ENCODE measurements around a stretch of chr17.

GRCh38 chr17:77879495-77879845 lies 79.0 kb upstream of the TNRC6C start:
- PRO-cap, result no peak
- RAMPAGE, long total RNA, result no peak

GRCh38 chr17:77963363-77963848 lies 4.9 kb downstream of the TNRC6C start:
- PRO-cap, result no peak
- RAMPAGE, long total RNA, result no peak

DNA sequence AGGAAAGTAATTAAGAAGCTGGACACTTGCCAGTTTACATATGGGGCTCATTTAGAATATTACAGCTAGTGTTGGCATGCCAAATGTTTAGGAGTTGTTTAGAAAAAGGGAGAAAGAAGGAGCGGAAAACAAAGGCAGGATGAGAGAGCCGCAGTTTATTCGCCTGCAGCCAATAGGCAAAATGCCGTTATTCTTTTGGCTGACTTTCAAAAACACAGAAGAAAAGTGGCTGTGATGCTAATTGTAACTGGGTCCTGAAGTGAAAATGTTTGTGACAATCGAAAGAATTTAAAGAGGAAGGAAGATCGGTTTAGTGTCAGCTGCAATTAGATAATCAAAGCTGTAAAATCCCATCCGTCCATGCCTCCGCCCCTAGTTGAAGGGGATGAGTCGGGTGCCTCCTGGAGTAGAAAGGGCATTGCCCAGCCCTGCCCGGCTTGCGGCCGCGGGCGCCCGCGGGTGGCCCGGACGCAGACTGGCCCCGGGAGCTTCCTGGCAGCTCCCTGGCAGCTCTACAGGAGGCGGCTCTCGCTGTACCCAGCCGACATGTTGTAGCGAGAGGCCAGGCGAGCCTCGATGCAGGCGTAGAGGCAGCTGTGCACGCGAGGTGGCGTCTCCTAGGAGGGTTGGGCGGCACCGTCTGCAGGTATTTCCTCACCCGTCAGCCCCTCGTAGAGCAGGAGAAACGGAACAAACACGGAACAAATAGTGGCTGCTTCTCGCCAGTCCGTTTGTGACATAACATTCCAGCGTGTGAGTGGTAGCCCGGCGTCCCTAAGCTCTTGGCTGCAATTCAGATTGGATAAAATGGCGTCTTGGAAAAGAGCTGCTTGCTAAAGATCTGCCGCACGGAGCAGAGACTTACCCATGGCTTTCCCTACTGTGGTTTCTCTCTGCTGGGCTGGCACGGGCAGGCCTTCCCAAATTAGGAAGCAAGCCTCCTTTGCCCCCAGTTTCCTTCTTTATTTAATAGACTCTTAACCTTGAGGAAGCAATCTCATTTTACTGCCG lies 82.3 kb downstream of the TNRC6C start:
- PRO-cap, result unidirectional peak, plus-strand start at position 446 of the sequence; unidirectional peak, plus-strand start at position 554 of the sequence; unidirectional peak, minus-strand start at position 855 of the sequence; unidirectional peak, minus-strand start at position 863 of the sequence
- RAMPAGE, long total RNA, result start-site peak on the plus strand centred at position 423 of the sequence, 88 bp wide, 9 reads; start-site peak on the plus strand centred at position 559 of the sequence, 57 bp wide, 16 reads

GRCh38 chr17:78041483-78041757 lies 82.9 kb downstream of the TNRC6C start:
- PRO-cap, result no peak
- RAMPAGE, long total RNA, result no peak

GRCh38 chr17:78122393-78123036 lies 6.0 kb downstream of the TMC6 start:
- PRO-cap, result no peak
- RAMPAGE, long total RNA, result no peak

- PRO-cap, result no peak
- RAMPAGE, long total RNA, result no peak
Observed at GRCh38 chr17:78129028-78129498, 508 bp upstream of the TMC6 start.

- PRO-cap, result no peak
- RAMPAGE, long total RNA, result no peak
Observed at GRCh38 chr17:78131230-78131465, 577 bp downstream of the TMC8 start.

DNA sequence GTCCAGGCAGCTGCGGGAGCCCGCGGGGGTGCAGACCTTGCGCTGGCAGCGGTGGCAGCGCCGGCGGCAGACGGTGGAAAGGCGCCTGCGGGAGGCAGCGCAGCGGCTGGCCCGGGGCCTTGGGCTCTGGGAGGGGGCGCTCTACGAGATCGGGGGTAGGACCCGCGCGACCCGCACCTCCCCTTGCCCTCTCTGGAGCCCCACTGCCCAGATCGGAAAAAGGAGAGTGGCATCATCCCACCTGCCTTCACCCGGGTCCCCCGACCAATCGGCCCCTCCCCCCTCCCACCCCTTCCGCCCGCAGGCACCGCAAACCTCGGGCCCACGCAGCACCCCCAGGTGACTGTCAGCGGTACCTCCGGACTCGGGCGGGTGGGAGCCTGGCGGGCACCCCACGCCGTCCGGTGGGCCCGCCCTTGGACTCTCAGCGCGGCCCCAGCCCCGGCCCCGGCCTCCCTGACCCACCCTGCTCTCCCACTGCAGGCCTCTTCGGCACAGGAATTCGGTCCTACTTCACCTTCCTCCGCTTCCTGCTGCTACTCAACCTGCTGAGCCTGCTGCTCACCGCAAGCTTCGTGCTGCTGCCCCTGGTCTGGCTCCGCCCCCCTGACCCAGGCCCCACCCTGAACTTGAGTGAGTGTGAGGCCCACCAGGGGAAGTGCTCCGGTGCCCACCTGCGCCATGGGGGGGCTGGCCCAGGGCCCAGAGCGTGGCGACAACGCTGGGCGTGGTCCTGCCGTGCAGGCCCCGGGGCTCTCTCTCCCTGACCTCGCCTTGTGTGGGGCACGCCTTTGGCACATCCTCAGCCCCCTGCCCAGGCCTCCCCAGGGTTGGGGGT lies 1.5 kb downstream of the TMC8 start:
- PRO-cap, result no peak
- RAMPAGE, long total RNA, result no peak

DNA sequence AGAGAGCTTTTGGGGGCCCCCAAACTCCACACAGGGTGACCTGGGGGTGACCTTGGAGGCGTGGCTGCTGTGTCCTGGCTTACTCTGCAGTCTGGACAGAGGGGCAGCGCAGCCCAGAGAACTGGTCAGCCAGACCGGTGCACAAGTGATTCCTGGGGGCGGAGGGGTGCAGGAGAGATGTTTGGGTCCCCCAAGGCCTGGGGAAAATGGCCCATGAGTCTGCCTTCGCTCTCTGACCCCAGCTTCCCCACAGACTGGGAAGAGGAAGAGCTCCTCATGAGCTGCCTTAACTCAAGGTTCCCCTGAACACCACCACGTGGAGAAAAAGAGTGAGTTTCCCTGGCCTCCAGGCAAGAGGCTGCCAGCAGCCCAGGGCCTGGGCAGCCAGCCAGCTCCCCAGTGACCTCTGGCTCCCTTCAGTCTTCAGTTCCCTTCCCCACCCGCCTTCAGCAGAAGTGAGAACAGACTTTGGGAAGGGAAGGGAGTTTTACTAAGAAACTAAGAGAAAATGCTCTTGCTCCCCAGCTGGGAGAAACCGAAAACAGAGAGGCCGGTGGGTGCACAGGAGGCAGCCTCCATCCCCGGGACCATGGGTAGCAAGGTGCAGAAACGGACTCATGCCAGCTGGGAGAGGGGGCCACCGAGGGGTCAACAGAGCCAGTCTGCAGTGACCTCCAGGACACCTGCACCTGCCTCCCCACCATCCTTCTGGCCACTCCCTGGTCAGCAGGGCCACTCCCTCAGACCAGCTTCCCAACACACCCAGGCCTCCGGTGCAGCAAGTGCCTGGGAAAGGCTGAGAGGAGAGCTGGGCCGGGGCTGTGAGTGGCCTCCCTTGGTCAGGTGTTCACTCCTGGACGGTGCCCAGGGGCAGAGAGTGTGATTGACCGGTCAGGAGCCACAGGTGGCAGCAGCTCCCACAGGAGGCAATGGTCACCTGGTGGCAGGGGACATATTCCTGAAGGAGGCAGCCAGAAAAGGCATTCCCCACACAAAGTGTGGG lies 1.8 kb upstream of the C17orf99 start:
- PRO-cap, result no peak
- RAMPAGE, long total RNA, result no peak

GRCh38 chr17:78241627-78241915 lies 10.1 kb downstream of the TMEM235 start:
- PRO-cap, result no peak
- RAMPAGE, long total RNA, result no peak

DNA sequence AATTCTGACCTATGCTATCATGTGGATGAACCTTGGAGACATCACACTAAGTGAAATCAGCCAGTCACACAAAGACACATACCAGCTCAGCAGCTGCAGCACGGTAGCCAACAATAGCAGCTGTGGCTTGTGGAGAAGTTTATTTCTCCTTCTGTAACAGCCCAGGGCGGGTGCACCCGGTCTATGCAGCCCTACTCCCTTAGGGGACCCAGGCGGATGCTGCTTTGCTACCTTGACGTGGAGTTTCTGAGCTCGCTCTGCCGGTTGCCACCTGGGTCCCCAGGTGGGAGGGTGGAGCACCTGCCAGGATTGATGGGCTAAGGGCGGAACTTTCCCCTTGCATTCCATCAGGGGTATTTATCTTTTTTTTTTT lies 45.1 kb downstream of the TMEM235 start:
- PRO-cap, result no peak
- RAMPAGE, long total RNA, result no peak

DNA sequence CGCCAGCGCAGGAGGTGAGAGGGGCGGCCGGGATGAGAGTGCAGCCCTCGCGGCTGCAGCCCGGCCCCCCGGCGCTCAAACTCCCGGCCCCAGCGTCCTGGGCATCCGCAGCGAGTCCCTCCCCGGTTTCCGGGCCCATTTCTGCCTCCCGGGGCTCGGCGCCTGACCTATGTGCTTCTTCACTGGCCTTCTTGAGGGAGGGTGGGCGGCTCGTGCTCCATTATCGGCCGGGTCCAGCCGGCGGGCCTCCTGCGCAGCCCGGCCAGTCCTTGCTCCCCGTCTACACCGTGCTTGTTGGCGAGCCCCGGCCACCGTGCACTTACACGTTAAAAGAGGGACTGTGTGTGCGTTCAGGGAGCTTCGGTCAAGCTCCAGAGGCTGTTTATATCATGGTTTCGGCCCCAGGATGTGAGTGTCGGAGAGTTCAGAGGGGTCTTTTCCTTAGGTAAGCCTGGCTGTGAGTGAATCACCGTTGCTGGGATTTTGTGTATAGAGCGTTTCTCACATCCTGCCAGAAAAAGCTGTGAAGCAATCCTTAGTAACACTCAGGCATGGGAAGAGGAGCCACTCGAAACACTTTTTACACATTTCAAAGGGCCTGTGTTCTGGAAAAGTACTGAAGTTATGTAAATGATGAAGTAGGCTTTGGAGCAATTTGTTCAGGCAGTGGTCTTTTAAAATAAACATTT lies 490 bp downstream of the PGS1 start:
- PRO-cap, result bidirectional peak, plus-strand start at position 541 of the sequence, minus-strand start at position 463 of the sequence
- RAMPAGE, long total RNA, result no peak

DNA sequence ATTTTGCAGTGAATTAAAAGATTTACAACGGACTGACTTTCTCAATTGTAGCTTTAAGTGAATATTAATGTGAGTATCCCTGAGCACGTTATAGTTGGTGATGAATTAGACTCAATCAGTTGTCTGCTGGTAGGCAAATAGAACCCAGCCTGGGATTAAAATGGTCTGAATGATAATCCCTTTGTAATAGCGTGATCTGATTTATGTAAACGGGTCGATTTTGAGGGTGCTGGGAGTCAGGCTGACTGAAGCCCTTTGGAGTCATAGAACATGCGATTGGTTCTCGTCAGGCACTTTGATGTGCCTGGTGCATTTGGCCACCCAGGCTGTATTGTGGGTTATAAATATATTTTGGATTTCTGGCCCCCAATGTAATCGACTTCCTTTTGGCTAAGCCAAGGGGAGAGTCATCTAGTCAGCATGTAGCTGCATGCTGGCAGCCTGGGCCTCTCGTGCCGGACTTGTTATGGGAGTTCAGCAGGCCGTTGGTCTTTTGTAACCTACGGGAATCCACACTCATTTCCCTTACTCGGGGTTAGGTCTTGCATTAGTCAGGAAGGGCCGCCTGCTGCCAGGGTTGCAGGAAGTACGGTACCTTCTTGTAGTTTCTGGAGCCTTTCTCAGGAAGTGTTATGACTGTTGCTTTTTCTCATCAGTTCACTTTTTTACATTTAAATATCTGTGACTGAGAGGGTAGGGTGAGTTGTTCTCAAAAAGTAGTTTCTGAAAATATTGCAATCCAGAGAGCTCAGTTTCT lies 5.5 kb downstream of the PGS1 start:
- PRO-cap, result unidirectional peak, minus-strand start at position 468 of the sequence
- RAMPAGE, long total RNA, result no peak

GRCh38 chr17:78397869-78398371 lies 19.5 kb downstream of the PGS1 start:
- PRO-cap, result no peak
- RAMPAGE, long total RNA, result no peak

DNA sequence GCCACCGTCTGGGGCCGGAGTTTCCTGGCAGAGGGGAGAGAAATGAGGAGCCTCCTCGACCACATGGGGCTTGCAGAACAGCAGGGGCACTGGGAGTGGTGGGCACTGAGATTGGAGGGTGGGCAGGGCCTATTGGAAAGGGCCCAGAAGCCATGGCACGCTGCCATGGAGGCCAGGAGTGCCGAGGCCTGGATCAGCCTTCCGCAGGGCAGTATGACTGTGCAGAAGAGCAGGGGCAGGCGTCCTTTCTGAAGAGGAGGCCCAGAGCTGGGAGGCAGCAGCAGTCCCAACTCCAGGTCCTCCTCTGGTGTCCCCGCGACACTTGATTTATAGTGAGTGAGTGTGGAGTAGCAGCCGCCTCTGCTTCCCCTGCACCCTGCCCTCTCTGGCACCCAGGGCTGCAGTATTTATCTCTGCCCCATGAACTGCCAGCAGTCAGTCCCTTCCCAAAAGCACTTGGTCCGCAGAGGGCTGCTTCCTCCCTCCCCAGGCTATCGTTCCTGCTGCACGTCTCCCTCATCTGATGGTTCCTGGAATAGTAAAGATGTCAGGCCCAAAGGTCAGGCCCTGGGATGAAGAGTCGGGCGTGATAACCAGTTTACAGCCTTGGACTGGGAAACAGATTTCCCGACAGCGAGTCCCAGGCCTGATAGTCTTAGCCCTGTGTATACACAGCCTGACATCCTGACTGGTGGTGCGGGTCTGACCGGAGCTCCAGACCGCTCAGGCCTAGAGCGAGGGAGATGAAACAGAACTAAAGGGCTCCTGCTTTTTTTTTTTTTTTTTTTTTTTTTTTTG lies 32.9 kb downstream of the PGS1 start:
- PRO-cap, result bidirectional peak, plus-strand start at position 682 of the sequence, minus-strand start at position 371 of the sequence
- RAMPAGE, long total RNA, result no peak

DNA sequence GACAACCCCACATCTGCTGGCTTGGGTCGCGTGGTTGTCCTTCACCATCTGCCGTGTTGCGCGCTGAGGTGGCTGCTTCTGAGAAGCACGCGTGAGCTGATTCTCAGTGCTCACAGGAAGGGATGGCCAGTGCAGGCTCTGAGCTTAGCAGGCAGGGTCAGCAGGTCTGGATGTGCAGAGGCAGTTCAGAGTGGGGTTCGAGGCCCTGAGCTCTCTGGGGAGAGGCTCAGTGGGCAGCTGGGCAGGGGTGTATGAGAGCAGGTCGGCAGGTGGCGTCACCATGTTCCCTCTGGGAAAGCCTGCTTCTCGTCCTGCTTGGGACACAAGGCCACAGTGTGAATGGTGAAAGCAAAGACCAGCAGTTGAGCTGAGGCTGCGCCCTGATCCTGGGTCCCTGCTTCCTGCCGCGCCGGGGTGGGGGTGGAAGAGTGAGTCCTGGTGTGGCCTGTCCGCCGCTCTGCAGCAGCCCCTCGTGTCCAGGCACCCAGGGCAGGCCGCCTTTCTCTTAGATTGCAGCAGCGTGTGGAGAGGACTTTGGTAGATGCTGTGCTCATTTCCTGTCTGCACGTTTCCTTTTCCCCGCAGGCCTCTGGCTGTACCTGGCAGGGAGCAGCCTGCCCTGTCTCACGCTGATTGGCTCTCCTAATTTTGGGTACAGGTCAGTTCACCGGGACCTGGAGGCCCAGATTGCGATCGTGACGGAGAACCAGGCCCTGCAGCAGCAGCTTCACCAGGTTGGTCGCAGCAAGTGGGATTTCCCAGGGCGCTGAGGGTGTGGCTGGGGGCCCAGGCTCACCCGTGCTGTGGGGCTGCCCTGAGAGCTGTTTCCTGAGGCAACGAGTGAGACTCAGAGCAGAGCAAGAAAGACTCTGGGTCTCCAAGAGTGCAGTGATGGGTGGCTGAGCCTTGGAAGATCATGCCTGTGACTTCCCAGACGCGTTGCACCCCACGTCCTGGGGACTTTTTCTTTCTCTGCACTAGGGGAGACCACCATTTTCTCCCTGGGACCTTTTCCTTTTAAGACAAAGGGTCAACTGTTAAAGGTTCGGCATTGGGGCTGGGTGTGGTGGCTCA lies 36.2 kb downstream of the PGS1 start:
- PRO-cap, result no peak
- RAMPAGE, long total RNA, result no peak

DNA sequence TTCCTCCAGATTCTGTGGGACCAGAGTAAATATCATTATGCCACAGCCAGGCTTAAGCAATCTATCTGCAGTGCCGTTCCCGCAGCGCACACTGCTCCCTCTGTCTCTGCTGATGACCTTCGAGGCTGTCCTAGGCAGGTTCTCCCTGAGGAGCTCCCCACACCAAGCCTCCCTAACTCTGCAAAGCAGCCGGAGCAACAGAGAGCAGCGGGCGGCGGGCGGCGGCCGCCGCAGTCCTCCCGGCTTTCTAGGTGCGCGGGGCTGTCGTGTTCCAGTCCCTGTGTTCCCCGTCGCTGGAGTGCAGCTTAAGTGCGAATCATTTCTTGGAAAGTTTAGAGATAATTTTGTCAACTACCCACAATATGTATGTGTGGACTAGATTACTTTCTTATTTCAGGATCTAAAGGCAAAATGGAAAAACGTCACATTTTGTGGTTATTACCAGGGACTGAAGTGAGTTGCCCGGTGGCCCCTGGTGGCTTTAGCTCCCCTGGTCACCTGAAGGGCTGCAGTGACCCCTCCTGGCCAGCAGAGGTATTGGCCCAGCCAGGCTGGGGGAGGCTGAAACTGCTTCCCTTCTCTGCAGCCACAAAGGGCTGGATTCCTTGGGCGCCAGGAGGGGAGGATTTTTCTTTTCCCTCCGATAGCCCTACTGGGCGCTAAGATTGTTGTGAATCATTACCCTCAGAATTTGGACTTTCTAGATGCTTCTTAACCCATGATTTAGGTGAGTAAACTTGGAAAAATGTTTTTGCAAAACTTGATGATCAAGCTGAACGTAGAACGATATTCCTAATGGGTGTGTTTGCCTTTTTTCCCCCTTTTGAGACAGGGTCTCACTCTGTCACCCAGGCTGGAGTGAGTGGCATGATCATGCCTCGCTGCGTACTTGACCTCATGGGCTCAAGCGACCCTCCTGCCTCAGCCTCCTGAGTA lies 43.5 kb downstream of the PGS1 start:
- PRO-cap, result no peak
- RAMPAGE, long total RNA, result no peak

DNA sequence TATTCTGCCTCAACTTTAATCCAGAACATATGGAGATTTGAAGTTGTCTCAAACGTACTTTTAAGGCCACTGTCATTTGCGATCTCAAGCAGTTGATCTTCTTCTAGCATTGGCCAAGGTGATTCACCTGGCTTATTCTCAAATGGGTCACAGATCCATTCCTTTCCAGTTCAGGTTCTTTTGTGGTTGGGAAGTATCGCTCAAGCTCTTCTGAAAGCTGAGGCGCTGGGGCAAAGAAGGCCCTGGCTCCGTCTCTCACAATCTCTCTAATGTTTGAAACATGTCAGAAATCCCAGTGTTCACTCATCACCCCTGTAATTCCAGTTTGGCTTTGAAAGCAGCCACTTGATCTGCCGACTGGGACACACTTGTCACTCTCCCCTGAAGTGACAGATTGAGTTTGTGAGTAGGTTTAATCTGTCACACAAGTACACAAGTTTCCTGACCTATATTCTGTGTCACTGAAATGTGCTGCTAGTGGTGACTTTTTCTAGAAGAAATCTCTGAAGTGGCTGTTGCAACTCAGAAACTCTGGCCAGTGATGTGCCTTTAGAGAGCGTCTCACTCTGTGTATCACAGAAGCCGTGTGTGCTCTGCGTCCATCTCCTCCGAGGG lies 94.6 kb downstream of the CYTH1 start:
- PRO-cap, result no peak
- RAMPAGE, long total RNA, result no peak

DNA sequence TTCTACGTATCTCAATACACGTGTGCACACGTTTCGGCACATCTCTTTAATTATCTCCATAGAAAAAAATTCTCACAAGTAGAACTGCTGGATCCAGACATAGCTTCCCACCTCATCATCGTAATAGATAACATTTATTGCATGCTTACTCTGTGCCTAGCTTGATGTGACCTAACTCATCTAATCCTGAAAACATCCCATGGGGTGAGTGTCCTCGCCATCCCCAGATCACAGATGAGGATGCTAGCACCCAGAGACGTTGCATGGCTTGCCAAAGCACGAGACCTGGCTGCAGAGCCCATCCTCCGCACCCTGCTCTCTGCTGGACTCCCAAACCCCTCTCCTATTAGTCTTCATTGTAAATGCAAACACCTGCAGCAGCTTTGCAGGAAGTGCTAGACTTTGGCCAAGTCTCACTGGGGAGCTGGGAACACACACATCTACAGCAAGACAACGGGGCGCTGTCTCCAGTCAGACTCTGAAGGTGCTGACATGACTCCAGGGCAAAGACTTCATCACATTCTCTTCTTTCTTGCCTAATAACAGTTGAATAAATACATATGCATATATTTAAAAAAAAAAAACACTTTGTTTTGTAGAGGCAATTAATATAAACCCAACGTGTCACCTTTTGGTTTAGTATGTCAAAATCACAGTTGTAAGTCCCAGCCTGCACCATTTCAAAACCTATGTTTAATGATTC lies 43.9 kb downstream of the CYTH1 start:
- PRO-cap, result no peak
- RAMPAGE, long total RNA, result no peak

DNA sequence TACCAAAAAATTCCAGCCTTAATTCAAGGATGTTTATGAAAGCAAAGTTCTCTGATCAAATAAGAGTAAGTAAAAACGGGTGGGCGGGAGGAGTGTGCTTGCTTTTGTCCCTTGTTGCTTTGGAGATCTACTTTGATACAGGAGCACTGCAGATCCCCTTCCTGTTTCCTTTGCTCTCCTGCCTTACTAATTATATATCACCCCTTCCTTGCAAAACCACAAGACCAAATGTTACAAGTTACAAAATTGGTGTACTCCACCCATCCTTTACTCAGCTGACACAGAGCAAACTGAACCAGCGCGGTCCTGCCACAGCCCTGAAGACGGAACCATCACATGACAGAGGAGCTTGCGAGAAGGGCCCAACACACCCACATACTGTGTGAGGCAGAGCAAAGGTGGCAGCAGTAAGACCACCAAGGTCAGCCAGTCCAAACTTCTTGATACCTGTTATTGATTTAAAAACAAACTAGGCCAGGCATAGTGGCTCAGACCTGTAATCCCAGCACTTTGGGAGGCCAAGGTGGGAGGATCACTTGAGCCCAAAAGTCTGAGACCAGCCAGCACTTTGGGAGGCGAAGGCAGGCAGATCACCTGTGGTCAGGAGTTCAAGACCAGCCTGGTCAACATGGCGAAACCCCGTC lies 33.3 kb downstream of the CYTH1 start:
- PRO-cap, result bidirectional peak, plus-strand start at position 342 of the sequence, minus-strand start at position 172 of the sequence
- RAMPAGE, long total RNA, result start-site peak on the minus strand centred at position 449 of the sequence, 111 bp wide, 9 reads